ENCODE measurements around a stretch of chr2.

- RRBS, result no CpG with 5 or more reads among the region's 8 CpGs
These were observed 49.0 kb downstream of the ATIC start for GRCh38 chr2:215360491-215361711.

- RRBS, result no CpG with 5 or more reads among the region's 7 CpGs
These were observed 53.8 kb downstream of the FN1 start for GRCh38 chr2:215382014-215382530.

GRCh38 chr2:215431030-215431385 lies 4.9 kb downstream of the FN1 start:
- RRBS, result no CpG with 5 or more reads among the region's 1 CpG

- RRBS, result no CpG with 5 or more reads among the region's 13 CpGs
These were observed 263.7 kb downstream of the MREG start for GRCh38 chr2:215749436-215750168.

GRCh38 chr2:215843369-215844023 lies 169.9 kb downstream of the MREG start:
- RRBS, result no CpG with 5 or more reads among the region's 5 CpGs

DNA sequence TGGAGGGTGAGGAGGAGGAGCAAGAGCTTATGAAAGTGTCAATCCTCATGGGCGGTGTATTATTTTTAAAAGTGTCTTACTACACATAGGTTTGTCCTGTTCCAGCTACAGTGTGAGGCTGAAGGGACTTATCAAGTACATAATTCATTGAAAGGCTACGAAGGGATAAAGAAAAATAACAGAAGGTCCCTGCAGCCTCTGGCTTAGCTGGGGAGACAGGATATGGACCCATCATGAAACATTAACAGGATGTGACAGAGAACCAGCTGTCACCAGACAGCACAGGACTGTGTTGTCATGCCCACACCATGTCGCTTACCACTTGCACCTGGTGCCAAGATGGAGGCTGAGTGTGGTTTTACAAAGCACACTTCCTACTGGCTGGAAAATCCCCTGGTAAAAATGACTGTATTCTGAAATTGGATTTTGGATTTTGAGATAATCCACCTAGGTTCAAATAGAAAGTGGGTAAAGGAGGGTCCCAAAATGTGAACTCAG lies 2.6 kb upstream of the MREG start:
- RRBS, result no CpG with 5 or more reads among the region's 3 CpGs

- RRBS, result no CpG with 5 or more reads among the region's 4 CpGs
These were observed 2.8 kb downstream of the TMEM169 start for GRCh38 chr2:216084448-216084924.

- RRBS, result no CpG with 5 or more reads among the region's 4 CpGs
These were observed 25.7 kb downstream of the XRCC5 start for GRCh38 chr2:216134714-216135469.

GRCh38 chr2:216447316-216447838 lies 35.1 kb downstream of the SMARCAL1 start:
- RRBS, result no CpG with 5 or more reads among the region's 5 CpGs

GRCh38 chr2:216637051-216637497 lies 3.9 kb downstream of the IGFBP2 start:
- RRBS, result no CpG with 5 or more reads among the region's 10 CpGs

GRCh38 chr2:216683747-216684567 lies 11.4 kb downstream of the IGFBP5 start:
- RRBS, result no CpG with 5 or more reads among the region's 8 CpGs

- RRBS, result no CpG with 5 or more reads among the region's 11 CpGs
These were observed 6.4 kb downstream of the IGFBP5 start for GRCh38 chr2:216688725-216689630.

DNA sequence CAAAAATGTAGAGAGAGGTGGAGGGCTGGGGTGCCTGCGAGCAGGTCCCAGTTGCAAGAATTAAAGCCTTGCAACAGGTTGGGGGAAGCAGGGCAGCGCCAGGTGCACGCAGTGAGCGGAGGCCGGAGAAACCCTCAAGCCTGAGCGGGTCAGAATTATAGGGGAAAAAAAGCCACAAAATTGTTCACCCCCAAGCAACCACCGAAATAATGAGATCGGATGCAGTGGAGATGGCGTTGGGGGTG lies 499 bp downstream of the IGFBP5 start:
- RRBS, result no CpG with 5 or more reads among the region's 9 CpGs

- RRBS, result no CpG with 5 or more reads among the region's 7 CpGs
These were observed 18.3 kb upstream of the IGFBP5 start for GRCh38 chr2:216713506-216714259.

- RRBS, result no CpG with 5 or more reads among the region's 8 CpGs
These were observed 74.0 kb upstream of the TNP1 start for GRCh38 chr2:216933799-216934244.

- RRBS, result no CpG with 5 or more reads among the region's 3 CpGs
These were observed 111.8 kb upstream of the TNP1 start for GRCh38 chr2:216971678-216972048.

DNA sequence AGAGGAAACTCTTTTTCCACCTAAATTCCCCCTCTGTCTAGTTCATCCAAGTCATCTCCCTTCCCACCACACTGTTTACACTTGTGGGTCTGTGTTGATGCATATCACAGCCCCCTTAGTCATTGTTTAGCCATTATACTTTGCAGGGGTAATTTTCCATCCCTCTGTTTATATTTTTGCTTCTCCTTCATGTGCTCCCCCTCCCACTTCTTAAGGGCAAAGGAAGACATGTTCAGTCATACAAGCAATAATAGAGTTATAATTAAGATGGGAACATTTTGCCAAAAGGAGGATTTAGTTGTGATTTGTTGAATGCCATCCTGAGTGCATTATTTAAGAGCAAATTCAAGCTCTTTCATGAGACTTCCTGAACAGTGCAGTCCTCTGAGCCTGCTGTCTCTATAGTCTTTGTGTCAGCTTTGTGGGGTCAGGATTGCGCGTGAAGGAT lies 187.8 kb upstream of the TNP1 start:
- RRBS, result no CpG with 5 or more reads among the region's 2 CpGs

DNA sequence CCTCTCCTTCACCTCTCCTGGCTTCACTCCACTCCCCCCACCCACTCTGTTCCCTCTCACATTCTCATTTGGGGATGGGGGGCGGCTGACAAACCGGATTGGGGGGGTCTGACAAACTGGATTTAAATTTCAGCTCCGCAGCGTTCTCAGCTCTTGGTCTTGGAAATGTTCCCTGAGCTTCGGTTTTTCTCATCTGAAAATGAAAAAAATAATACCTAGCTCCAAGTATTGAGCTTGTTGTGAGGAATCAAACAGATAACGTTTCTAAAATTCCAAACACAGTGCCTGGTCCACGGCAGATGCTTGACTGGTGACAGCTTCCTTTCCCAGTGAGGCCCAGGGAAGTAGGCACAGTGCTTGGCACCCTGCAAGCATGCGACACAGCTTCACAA lies 205.0 kb upstream of the TNP1 start:
- RRBS, result no CpG with 5 or more reads among the region's 8 CpGs

GRCh38 chr2:217356673-217357217 lies 496.9 kb upstream of the TNP1 start:
- RRBS, result 83% methylated on average over 1 of the region's 7 CpGs

DNA sequence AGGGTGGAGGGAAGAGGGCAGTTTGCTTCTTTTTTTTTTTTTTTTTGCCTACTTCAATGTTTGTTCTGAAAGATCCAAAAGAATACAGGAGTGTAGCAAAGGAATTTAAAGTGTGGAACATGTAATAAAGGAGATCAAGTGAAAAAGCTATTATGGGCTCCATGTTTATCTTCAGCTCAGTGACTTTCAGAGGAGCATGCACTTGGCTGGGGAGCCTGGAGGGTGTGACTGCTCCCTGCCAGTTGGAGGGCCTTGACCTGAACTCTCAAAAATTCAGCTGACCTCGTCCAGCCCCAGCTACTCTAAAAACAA lies 501.2 kb upstream of the TNP1 start:
- RRBS, result no CpG with 5 or more reads among the region's 1 CpG

Measured in OVCAR3 (cell line).